ENCODE measurements around a stretch of chr2.

GRCh38 chr2:28347736-28348666 lies 44.7 kb upstream of the FOSL2 start:
- PRO-cap = no peak
- RAMPAGE, long total RNA, 2 experiments = no peak in any of the 2 experiments

DNA sequence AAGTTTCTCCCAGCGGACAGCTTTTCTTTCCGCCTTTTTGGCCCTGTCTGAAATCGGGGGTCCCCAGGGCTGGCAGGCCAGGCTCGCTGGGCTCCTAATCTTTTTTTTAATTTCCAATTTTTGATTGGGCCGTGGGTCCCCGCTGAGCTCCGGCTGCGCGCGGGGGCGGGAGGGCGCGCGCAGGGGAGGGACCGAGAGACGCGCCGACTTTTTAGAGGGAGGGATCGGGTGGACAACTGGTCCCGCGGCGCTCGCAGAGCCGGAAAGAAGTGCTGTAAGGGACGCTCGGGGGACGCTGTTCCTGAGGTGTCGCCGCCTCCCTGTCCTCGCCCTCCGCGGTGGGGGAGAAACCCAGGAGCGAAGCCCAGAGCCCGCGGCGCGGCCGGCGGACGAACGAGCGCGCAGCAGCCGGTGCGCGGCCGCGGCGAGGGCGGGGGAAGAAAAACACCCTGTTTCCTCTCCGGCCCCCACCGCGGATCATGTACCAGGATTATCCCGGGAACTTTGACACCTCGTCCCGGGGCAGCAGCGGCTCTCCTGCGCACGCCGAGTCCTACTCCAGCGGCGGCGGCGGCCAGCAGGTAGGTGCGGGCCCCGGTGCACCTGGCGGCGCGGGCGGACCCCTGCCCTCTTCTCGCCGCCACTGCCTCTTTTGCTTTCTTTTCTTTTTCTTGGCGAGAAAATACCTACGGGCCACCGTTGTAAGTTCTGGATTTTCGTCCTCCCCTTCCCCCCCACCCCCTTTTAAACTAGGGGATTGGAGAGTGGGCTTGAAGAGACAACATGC lies 777 bp downstream of the FOSL2 start:
- PRO-cap = bidirectional peak, plus-strand start at position 239 of the sequence, minus-strand start at position 157 of the sequence; bidirectional peak, plus-strand start outside the sequence, minus-strand start at position 645 of the sequence
- RAMPAGE, long total RNA, 2 experiments = no peak in any of the 2 experiments

GRCh38 chr2:28394891-28395166 lies 2.2 kb downstream of the FOSL2 start:
- PRO-cap = no peak
- RAMPAGE, long total RNA, 2 experiments = no peak in any of the 2 experiments

DNA sequence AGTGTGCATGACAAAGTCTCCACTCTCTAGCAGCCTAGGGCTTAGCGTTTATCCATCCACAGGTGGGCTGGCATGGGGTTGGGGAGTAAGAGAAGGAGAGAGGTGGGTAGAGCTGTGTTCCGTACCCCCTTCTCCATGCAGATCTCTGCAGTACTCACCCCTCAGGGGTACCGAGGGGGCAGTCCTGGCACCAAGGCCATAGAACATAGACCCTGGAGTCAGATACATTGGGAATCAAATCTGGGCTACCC lies 18.5 kb downstream of the FOSL2 start:
- PRO-cap = no peak
- RAMPAGE, long total RNA, 2 experiments = no peak in any of the 2 experiments

- PRO-cap = no peak
- RAMPAGE, long total RNA, 2 experiments = no peak in any of the 2 experiments
Measured at GRCh38 chr2:28419313-28420222, 26.9 kb downstream of the FOSL2 start.

DNA sequence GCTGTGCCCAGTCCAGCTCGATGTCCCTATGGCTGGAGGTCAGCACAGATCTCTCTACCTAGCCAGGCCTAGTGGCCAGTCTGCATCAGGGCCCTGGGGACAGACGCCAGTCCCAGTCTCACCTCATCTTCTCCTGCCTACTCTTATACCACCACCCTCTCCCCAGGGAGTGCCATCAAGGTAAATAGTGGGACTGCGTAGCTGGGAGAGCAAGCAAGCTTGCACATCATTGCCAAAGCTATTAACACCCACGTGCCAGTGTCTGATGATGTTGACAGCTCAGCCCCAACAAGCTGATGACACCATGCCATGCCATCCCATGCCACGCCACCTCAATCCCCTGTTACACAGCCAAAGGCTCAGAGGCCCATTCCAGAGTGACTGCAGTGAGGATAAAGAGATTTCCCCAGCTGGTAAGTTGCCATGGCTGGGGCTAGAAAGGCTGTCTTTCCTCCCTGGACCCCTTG lies 7.5 kb upstream of the PLB1 start:
- PRO-cap = no peak
- RAMPAGE, long total RNA, 2 experiments = no peak in any of the 2 experiments

GRCh38 chr2:28587731-28588795 lies 92.2 kb downstream of the PLB1 start:
- PRO-cap = no peak
- RAMPAGE, long total RNA, 2 experiments = no peak in any of the 2 experiments

DNA sequence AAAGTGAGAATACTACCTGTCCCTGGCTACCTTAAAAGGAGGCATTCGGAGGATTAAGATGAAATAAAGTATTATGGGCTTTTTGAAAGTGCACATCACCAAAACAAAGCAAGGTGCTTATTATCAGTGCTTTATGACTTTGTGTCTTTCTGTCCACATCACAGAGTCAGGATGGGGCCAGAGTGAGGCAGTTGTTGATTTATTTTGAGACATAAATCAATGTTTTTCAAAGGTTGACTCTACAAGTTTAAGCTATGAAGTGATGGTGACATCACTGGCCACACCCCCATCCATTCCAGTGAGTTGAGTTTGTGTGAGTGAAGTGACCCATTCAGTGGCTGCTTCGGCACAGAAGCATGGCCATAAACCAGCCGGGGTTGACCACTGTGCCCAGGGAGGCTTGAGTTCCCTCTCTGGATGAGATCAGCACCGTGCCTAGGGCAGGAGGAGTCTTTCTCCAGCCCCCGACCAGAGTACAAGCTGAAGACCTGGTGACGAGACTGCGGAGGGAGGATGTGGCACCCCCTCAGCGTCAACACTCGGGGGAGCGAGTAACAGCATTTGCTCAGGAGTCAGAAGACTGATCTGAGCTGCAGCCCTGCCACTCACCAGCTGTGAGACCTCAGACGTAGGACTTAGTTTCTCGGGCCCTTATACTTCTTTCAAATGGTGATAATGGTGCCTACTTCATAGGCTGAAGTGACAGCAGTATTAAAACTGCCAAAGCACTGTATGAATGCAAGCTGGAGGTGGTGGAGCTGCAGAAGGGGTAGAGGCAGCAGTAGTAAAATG lies 88.9 kb upstream of the PPP1CB start:
- PRO-cap = no peak
- RAMPAGE, long total RNA, 2 experiments = no peak in any of the 2 experiments

DNA sequence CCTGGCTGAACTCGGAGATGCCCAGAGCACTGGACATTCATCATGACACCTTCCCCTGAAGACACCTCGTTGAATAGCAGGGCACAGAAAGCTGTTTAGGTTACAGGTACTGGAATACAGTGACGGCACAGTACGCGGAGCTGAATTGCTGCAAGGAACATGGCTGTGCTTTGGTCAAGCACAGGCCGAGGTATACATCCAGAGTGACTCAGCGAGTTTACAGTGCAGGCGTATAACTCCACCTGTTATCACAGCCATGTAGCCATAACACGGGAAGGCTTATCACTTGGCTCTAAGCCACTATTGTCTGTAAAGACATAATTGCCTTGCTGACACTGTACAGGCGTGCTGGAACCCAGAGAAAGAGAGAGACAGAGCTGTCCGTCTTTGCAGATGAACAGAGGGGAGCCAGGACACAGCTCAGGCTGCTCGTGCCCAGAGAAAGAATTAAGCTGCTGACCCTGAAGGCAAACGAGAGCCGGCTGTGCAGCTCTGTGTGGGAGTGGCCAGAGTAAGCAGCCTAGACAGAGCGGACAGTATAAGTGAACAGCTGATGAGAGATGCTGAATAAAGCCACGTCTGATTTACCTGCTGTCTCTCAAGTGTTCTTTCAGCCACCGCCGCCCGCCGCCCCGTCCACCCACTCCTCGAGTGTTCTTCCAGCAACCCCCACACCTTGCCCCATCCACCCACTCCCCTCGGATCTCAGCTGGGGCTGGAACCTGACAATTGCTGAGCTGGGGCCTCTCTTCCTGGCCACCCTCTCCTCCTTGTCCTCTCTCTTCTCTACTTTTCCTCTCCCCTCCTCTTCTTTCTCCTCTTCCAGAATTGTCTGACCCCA lies 87.3 kb upstream of the PPP1CB start:
- PRO-cap = no peak
- RAMPAGE, long total RNA, 2 experiments = no peak in any of the 2 experiments

DNA sequence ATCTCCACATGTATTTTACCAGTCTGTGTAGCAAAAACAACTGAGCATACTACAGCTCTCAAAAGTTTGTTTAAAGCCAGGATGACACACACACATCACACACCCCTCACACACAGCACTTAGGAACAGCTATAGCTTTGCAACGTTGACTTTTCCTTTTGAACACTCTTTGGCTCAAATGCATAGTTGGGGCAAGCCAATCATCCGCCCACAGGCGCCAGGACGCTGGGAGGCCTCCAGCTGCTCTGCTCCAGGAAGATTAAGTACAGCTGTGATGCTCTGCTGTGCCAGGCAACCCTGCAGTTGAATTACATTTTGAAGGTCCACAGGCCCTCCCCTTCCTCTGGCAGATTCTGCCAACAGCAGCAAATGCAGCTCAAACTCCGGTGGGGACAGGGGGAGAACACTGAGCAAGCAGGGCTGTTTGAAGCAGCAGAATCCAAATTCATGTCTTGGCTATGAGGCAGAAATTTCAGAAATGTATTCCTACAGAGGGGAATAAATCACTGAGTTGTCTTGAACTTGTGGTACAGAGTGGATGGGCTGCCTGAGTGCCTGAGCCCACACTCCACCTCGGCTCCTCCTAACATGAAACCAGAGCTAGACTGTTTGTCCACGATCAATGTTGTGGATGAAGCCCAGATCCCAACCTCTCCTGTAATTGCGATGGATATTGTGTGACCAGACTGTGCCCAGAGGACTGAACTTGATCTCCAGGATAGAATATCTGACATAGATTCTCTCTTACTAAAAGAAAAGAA lies 86.5 kb upstream of the PPP1CB start:
- PRO-cap = no peak
- RAMPAGE, long total RNA, 2 experiments = no peak in any of the 2 experiments

DNA sequence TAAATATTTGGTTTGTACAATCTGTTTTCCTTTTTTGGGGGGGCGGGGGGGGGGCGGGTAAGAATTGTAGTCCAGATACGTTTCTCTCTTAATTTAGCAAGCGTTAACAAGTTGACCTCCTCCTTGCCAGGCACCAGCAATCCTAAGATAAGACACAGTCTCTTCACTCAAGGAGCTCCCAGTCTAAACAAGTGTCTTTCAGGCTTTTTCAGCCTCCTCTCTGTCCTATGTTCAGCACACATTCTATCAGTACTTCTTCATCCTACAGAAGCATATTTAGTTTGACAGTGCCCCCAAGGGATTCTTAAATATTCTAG lies 2.6 kb downstream of the PPP1CB start:
- PRO-cap = no peak
- RAMPAGE, long total RNA, 2 experiments = no peak in any of the 2 experiments

GRCh38 chr2:28755395-28756110 lies 3.9 kb downstream of the PPP1CB start:
- PRO-cap = no peak
- RAMPAGE, long total RNA, 2 experiments = no peak in any of the 2 experiments

DNA sequence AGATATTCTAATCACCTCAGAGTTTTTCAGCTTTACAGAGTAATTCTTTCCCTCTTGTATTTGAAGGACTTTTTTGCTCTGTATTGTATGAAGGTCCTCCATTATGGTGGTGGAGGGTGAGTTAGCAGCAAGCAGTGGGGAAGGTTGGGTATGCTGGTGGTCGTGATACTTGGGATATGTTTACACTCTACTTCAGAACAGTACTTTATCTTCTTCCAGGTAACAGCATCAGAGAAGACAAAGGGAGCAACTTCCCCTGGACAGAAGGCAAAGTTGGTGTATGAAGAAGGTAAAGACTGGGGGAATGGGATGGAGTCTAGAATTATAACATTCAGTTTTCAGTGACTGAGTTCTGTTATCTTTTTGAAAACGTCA lies 39.0 kb upstream of the TOGARAM2 start:
- PRO-cap = no peak
- RAMPAGE, long total RNA, 2 experiments = no peak in any of the 2 experiments

DNA sequence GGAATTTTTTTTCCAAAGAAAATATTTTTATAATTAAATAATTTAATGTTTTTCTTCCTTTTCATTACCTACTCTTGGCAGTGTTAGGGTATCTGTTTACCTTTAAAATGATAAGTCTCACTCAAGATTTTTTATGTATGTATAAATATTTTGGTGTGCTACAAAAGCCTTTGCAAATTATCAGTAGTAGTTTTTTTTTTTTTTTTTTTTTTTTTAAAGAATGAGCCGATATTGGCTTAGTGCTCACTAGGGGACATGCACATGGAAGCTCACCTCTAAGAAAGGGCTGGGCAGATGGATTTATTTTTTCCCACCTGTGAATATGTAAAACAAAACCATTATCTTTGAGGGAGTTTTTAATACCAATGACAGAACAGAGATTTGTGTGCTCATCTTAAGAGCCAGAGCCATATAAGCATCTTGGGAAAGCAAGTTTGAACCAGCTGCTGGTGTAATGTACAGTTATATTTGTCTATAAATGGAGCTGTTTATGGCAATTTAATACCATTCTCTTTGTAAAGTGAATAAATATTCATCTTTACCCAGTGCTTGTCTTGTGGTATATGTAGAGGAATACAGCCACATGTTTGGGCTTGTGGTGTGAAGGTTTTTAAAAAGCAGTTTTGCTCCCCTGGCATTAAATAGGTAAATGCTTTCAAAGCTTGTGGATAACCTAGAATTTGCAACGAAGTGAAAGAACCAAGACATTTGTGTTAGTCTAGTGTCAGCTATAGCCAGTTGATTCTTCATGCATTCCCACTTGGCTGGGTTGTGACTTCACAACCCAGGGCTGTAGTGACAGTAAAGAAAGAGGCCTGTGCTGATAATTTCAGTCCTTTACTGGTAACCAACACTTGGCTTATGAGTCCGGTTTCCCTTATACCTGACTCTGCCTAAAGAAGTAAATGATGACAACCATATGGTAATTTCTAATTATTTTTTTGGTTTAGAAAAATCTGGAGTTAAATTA lies 33.1 kb upstream of the TOGARAM2 start:
- PRO-cap = no peak
- RAMPAGE, long total RNA, 2 experiments = no peak in any of the 2 experiments

- PRO-cap = no peak
- RAMPAGE, long total RNA, 2 experiments = no peak in any of the 2 experiments
Measured at GRCh38 chr2:28951651-28952541, 29.2 kb upstream of the TOGARAM2 start.

DNA sequence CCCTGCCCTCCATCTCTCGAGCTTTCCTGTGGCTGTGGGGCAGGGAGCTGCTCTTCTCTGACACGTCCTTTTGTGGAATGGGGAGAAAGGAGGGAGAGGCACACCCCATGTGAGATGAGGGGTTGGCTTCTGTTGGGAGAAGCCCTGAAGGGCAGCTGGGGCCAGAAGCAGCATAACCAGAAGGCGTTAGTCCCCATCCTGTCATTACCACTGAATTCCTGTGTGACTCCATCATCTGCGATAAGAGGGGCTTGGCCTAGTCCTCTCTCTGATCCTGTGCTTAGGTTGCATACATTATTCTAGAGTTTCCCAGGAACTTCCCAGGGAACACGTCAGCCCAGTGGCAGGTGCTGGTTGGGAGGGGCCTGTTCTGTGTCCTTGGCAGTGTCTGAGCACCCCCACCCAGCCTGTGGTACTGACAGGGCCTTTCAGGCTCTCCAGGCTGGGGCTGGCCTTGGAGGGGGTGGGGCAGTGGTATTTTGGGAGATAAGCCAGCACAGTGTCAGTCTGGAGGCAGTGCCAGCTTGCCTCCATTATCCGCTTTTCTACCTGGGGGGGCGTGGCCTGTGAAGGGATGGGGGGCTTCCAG lies 4.5 kb upstream of the TOGARAM2 start:
- PRO-cap = no peak
- RAMPAGE, long total RNA, 2 experiments = no peak in any of the 2 experiments

DNA sequence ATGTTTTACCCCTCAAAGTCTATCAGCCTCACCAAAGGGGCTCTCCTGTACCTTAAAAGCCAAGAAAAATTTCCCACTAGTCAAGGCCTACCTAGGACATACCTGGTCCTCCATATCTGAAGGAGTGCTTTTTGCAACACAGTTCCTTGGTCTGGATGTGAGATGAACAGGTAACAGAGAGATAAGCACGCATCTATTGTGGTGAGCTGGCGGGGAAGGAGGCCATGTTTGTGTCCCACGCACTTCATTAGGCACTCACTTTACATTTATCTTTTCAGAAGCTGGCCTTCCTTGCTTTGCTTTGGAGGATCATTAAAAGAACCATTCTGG lies 4.0 kb upstream of the PCARE start:
- PRO-cap = unidirectional peak, plus-strand start at position 204 of the sequence
- RAMPAGE, long total RNA, 2 experiments = no peak in any of the 2 experiments

GRCh38 chr2:29112868-29113731 lies 2.1 kb upstream of the CLIP4 start:
- PRO-cap = no peak
- RAMPAGE, long total RNA, 2 experiments = no peak in any of the 2 experiments

DNA sequence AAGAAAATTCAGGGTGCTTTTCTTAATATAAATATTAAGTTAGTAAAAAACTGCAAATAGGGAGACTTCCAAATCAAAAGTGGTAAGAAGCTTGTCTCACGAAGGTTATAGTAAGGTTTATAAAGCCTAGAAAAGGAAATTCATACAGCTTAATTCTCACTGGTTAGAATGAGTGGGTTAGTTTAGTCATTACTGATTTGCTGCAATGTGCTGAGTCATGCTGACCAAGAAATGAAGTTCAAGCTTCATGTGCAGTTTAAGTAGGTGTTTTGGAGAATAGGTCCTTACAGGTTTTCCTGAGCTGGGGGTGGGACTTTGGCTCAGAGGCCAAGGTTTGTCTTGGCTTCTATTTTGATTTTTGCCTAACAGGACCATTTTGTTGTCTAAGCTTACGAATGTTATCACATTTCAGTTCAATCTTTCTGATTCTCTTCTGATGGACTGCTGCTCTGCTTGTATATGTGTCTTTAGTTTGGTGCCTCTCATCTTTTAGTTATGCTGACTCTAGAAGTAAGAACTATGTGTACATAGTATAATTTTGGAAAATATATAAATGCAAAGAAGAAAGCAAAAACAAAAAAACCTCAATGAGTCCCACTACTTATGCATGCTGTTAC lies 15.1 kb downstream of the CLIP4 start:
- PRO-cap = no peak
- RAMPAGE, long total RNA, 2 experiments = no peak in any of the 2 experiments

DNA sequence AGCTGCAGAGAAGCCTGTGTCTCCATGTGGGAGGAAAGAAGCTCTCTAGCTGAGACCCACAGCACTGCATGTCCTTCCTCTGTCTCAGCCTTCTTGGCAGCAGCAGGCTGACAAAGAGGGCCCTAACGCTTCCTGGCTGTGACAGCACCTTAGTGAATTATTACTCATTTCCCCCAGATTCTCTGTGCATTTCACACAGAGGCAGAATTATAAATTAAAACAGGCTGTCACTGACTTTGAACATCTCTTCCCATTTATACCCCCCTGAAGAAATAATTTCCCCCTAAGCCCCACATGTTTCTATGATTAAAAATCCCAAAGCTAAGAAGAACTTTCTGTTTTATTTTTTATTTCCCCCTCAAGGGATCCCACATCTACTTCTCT lies 206.9 kb downstream of the CLIP4 start:
- PRO-cap = no peak
- RAMPAGE, long total RNA, 2 experiments = no peak in any of the 2 experiments